Placental pericyte (primary cell): ENCODE data around the gene HSPA5.

DNA sequence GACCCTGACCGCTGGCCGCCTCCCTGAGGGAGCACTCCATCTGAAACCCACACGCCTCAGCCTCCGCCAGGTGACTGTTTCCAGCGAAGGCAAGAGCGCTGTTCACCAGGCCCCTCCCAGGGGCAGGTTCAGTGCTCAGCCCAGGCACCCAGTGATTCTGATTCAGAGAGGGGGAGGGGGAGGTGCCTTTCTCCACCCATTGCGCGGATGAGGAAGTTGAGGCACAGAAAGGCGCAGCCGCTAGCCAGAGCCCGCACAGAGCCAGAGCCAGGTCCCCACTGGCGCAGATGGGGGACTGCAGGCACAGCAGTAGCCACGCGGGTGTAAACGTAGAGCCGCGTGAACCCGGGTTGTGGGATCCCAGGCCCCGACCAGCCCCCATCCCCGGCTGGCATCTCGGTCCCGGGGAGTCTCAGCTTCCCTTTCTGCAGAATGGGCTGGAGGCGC is 27.1 kb downstream of the ADGRD2 start:
- CAGE, long polyA plus RNA: no peak

- CAGE, long polyA plus RNA: no peak
Measured at GRCh38 chr9:124692311-124692831, 78.7 kb downstream of the NR6A1 start.

- CAGE, long polyA plus RNA: no peak
Measured at GRCh38 chr9:124725083-124725612, 46.0 kb downstream of the NR6A1 start.

DNA sequence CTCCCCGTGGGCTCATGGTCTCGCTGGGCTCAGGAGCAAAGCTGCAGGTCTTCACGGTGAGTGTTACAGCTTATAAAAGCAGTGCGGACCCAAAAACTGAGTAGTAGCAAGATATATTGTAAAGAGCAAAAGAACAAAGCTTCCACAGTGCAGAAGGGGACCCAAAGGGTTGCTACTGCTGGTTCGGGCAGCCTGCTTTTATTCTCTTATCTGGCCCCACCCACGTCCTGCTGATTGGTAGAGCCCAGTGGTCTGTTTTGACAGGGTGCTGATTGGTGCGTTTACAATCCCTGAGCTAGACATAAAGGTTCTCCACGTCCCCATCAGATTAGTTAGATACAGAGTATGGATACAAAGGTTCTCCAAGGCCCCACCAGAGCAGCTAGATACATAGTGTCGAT is 15.3 kb upstream of the WDR38 start:
- CAGE, long polyA plus RNA: no peak

DNA sequence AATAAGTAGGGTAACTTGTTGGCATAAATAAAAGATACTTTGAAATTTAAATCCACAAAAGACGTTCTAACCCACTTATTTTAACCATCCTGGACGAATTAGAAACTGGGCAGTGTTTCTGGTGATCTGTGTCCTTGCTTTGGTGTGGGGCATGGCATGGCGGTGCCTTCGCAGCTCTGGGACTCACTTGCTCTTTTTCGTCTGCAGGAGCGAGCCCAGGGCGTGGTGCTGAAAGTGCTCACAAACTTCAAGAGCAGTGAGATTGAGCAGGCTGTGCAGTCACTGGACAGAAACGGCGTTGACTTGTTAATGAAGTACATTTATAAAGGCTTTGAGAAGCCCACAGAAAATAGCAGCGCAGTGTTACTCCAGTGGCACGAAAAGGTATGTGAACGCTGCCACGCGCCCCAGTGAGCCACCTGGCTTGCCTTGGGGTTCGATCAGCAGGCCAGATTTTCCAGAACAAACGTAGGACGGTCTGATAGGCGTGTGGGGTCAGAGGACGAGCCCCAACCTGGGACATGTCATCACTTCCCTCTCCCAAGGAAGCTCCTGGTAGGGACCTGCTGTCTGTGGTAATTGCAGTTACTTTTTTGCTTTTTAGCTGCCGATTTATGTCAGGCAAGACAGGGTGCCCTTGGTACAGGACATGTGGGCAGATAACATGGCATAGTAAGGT is 13.0 kb downstream of the ARPC5L start:
- CAGE, long polyA plus RNA: no peak

DNA sequence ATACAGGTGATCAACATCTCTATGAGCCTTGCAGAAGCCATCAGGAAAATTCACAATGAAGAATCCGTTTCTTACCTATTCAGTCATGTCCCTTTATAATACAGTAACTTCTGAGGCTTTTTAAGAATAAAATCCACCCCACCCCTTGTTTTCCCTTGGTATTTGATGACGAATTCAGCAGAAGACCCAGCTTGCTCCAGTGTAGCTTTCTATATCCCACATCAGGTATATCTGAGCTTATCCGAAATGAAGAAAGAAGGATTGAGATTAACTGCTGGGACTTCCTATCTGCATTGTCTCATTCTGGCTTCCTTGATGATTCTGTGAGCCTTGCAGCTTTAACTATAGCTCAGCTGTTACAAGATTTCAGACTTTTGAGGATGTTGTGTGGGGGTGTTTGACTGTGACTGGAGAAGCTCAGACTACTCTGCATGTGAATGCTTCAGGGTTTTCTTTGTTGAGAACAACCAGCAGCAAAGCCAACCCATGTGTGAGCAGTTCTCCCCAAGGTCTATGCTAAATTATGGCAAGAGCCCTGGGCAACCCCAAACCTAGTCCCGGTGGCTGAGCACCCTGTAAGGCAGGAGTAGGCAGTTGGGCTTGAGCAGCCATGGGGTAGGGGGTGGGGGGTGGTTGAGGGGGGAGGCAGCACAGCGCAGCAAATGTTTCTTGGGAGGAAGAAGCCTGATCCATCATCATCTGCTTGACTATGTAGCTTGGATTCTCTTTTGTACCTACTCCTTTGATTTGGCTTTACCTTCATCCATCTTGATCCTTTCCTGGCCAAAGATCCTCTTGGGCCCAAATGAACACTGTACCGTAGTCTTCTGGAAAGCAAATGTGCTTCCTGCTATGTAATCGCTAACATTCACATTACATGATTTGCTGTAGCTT is 8.4 kb upstream of the SCAI start:
- CAGE, long polyA plus RNA: no peak

- CAGE, long polyA plus RNA: no peak
Measured at GRCh38 chr9:125240145-125241439, at the start of gene HSPA5. TSS of gene HSPA5 (minus strand) at chr9:125241343.

- CAGE, long polyA plus RNA: no peak
Measured at GRCh38 chr9:125289171-125290199, 27.9 kb downstream of the GAPVD1 start.

GRCh38 chr9:125475315-125475860 is 213.8 kb downstream of the GAPVD1 start:
- CAGE, long polyA plus RNA: no peak

DNA sequence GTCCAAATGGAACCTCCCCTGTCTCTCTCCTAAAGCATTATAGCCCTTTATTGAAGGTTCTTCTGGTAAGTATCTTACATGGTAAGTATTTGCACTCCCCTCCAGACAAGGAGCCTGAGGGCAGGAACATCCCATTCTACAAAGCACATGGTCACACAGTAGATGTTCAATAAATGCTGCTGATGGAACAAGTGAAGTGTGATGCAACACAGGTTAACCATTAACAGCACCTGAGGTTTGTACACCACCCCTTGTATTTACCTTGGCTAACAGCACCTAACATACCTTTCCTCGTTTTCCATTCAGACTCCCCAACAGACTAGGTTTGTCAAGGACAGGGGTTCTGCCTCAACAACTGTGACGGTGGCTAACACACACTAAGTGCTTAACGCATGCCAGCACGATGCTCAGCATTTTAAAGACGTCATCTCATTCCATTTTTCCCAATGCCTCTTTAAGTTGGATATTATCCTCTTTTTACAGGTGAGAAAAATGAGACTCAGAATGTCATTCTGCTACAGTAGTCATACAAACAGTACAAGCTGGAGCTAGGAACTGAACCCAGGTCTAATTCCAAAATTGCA is 213.6 kb downstream of the MAPKAP1 start:
- CAGE, long polyA plus RNA: no peak

DNA sequence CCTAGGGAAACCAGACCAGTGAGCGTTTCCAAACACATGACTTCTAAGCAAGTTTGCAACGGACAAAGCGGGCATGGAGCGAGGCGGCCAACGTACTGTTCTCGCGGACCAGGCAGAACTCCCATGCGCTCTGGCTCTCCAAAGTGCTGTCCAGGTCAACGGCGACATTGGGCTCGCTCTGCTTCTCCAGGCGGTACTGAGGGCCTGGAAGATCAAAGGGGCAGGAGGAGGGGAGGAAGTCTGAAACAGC is 200.9 kb downstream of the MAPKAP1 start:
- CAGE, long polyA plus RNA: no peak

DNA sequence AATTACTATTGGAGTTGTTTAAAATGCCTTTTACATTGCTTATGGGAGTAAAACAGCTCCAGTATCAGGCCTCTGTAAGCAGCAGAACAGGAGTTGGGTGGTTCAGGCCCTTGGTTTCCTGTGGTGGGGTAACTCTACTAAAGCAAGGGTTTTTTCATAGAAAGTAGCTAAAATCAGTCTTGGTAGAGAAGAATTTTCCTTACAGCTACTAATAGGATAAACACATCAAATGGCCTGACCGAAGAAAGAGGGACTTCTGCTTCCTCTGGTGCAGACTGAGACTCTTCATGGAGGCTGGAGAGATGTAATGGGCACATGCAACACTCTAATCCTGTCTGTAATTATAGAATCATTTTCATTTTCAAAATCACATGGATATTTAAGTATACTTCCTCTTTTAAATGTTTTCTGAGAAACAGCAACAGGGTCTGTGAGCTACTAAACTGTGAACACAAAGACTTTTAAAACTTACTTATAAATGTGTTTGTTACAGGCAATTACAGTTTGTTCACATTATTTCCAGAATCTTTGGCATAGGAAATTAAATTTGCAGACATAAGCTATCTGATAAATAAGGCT is 176.9 kb downstream of the MAPKAP1 start:
- CAGE, long polyA plus RNA: no peak

GRCh38 chr9:125608264-125608849 is 98.7 kb downstream of the MAPKAP1 start:
- CAGE, long polyA plus RNA: no peak

DNA sequence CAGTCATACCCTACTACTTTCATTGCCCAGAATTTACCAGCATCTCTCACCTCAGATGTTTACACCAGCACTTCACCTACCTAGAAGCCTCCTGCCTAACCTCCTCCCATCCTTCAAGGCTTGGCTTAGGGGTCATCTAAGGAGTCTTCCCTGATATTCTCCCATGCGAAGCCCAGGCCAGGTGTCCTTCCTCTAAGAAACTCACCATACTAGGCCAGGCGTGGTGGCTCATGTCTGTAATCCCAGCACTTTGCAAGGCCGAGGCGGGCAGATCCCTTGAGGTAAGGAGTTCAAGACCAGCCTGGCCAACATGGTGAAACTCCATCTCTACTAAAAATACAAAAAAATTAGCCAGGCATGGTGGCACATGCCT is 75.3 kb downstream of the MAPKAP1 start:
- CAGE, long polyA plus RNA: no peak

- CAGE, long polyA plus RNA: no peak
Measured at GRCh38 chr9:125632222-125633480, 74.4 kb downstream of the MAPKAP1 start.

DNA sequence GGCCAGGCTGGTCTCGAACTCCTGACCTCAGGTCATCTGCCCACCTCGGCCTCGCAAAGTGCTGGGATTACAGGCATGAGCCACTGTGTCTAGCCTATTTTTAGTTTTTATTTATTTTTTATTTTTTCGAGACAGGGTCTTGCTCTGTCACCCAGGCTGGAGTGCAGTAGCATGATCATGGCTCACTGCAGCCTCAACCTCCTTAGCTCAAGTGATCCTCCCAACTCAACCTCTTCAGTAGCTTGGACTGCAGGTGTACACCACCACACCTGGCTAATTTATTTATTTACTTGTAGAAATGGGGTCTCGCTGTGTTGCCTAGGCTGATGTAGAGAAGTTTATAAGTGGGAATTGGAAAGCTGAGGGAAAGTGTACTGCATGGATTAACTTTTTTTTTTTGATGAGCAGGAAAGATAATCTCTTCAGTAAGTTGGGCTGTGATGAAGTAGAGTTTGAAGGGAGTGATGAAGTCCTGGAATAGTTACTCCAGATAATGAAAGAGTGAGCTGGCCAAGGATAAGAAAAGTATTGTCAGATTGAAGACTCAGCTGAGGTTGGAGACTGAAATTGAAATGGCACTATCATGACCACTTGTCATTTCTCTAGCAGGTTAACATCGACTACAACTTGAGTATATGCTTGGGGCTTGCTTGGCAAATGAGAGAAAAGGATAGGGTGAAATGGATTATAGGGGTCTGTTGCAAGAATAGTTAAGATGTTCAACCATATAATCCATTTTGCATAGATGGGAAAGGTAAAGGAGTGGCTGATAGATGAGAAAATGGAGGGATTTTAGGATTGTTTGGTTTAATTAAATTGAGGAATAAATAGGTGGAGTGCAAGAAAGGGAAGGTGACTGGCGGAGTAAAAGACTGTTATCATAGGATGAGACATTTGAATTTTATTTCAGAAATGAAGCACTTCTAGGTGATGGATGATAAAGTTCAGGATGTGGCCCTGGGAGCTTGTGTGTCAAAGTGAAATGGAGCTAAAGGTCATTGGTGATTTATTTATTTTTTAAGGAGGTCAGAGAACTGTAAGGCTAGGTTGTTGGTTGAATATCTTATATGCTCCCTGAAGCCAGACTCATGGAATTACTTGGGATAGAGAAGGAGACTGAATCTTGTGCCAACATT is 40.1 kb downstream of the PBX3 start:
- CAGE, long polyA plus RNA: no peak

GRCh38 chr9:125904644-125904956 is 157.4 kb downstream of the PBX3 start:
- CAGE, long polyA plus RNA: no peak

DNA sequence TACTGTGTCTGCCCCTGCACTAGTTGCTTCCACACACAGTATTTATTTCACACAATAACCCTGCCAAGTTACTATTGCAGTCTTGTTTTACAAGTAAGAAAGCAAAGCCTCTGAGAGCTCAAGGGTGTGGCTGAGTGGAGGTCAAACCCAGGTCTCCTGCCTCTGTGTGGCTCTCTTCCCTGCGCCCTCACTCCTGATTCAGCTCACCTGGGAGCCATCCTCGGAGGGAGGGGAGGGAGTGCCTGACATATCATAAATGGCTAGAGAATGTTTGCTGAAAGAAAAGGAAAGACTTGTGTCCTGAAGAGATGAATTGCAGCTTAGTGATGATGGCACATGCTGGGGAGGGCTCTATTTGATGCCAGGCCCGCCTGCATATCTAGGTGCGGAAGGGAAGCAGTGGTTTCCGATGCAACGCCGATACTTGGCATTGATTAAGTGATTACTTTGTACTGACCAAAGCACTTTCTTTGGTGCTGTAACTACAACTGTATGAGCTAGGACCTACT is 41.1 kb downstream of the MVB12B start:
- CAGE, long polyA plus RNA: no peak

- CAGE, long polyA plus RNA: no peak
Measured at GRCh38 chr9:126423177-126423737, 96.6 kb downstream of the MVB12B start.

DNA sequence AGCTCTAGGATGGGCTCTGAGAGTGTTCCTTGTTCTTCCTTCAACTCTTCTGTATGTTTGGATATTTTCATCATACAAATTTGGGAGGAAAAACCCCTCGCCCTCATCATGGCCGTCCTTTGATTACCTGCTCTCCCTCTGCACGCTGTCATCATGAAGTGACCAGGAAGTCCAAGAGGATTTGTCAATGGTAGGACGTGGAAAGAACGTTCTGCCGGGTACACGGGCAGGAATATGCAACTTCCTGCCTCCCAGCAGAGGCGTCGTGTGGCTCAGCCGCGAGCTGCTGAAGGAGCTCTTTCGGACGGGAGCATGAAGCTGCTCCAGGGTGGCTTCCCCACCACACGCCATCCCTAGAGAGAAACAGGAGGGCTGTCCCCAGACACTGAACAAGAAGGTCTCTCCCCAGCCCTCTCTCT is 88.4 kb upstream of the LMX1B start:
- CAGE, long polyA plus RNA: no peak